ENCODE measurements around a stretch of chr2.

DNA sequence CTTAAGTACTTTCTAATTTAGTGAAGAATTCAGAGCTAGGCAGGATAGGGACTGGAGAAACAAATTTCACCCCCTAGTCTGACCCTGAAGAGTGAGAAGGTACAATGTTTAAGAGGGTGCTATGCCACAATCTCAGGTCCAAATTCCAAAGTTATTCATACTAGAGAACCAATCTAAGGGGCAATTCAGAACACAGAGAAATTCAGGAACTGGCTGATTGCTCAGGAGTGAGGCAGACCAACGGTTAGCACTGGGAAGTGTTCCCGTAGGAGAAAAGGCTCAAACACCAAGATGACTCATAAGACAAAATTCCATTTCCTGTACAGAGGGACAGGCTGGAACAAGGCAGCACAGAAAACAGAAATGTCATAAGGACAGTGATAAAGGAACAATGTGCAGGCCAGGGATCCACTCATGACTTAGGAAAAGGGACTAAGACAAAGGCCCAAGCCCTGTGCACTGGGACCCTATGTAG lies 54.2 kb downstream of the PDE1A start:
- RAMPAGE, total RNA = no peak

DNA sequence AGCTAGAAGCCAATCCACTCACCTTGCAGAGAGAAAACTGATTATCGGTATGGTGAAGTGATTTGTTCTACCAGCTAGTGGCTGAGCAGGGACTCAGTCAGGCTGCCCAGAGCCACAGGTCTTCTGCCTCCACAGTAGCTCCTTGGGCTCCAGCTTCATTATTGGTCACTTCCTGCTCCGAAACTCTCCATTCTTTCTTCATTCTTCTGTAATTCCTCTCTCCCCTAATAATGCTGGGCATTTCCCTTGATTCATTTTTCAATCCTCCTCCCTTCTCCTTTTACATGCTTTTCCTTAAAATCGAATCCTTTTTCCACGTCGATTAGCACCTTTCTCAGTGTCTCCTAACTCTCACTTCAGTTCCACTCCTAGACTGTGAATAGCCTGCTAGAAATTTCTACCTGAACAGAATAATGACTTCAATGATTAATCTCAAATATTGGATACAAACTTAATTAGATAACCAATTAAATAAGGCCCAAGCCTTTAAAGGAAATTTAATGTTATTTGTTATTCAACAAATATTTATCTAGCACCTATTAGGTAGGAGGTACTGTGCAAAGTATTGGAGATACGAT lies 17.9 kb downstream of the PDE1A start:
- RAMPAGE, total RNA = no peak

DNA sequence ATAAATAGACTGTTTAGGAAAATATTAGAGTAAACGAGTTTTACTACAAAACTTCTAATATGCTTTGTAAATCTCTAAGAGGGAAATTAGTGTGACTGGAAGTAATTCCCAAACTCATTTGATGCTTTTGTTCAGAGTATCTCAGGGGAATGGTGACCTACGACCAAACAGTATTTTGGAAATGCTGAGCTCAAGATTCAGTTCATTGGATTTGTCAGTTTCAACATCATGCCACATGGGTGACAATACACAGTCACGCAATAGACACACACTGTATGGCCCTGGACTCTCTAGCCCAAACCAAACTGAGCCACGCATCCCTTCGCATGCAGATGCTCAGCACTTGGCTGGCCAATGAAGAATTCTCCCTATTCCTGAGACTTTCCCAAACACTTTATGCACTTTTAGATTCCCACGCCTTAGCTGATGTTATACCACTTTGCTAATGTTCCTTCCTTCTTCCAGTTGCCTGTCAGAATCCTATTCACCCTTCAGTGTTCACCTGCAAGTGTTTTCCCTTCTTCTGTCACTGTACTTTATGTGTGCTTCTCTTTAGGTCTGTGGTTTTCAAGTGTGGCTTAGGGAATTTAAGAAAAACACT lies 10.0 kb downstream of the PDE1A start:
- RAMPAGE, total RNA = no peak

GRCh38 chr2:182867000-182867372 lies 549 bp upstream of the FRZB start:
- RAMPAGE, total RNA = no peak

GRCh38 chr2:182911094-182911404 lies 44.6 kb upstream of the FRZB start:
- RAMPAGE, total RNA = no peak

DNA sequence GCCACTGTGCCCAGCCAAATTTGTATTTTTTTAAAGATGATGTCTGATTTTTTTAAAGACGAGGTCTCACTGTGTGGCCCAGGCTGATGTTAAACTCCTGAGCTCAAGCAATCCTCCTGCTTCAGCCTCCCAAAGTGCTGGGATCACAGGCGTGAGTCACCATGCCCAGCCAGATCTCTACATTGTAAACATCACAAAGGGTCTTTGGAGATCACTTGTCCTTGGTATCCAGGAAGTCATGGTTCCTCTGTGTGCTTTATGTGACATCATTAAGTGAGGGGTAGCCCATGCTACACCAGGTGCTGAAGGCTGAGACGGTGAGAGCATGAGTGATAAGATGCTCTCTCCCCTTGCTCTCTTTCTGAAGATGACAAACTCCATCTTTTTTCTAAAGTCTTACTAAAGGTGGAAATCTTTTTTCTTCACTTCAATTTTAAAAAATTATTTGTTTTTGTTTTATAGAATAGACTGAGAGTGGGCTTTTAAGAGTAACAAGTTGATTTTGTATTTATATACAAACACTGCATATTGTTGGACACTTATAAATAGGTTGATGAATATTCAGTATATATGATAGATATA lies 6.9 kb upstream of the NUP35 start:
- RAMPAGE, total RNA = no peak

DNA sequence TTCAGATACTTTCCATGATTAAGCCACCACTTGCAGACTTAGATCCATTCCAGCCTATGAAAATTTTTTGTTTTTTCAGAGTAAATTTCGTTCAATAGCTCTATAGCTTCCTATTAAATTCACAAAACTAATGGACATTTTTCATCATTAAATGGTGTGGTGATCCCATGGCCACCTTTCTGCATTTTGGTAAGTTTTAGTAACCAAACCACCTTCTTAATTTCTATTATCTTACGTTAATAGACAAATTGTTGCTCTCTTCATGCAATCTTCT lies 356.2 kb upstream of the ZNF804A start:
- RAMPAGE, total RNA = no peak

GRCh38 chr2:186630461-186631198 lies 40.8 kb downstream of the ITGAV start:
- RAMPAGE, total RNA = no peak

DNA sequence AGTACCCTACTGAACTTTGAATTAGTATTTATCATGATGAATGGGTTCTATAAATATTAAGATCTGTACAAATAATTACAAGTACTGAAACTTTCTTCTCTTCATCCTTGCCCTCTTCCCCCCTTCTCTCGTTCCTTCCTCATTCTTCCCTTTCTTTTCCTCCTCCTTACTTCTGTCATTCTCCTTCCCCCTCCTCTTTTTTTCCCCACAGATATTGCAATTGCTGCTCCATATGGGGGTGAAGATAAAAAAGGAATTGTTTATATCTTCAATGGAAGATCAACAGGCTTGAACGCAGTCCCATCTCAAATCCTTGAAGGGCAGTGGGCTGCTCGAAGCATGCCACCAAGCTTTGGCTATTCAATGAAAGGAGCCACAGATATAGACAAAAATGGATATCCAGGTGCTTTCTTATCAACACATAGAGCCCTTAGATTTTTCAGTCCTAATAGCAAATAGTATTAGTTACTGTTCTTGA lies 47.3 kb upstream of the FAM171B start:
- RAMPAGE, total RNA = no peak

GRCh38 chr2:186677628-186678451 lies 16.0 kb upstream of the FAM171B start:
- RAMPAGE, total RNA = no peak

DNA sequence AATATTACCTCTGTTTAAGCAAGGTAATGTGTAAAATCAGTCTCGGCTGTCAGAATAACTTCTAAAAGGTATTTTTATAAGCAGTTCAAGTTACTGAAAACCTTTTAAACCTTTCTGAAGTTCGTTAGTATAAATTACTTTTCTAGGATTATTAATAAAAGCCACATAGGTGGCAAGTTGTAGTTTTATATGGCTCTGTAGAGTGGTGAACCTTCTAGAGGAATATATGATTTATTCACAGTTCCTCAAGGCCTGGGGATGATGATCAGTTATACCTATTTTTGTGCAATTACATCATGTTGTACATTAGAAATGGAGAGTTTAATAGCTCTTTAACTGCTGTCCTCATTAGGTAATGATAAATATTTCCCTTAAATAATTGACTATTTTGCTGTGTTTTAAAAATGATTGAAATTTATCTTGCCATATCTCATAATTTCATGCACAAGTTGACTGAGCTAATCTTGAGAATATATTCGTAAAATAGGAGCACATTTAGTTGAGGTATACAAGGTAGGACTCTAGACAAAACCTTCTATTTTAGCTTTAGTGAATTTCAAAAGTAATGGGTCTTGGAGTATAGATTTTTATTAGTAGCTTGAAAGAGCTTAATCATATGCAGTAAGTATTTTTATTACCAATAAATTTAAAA lies 15.3 kb upstream of the FAM171B start:
- RAMPAGE, total RNA = no peak

- RAMPAGE, total RNA = no peak
These were observed 36.6 kb upstream of the CALCRL start for GRCh38 chr2:187484686-187485069.

- RAMPAGE, total RNA = no peak
These were observed 33.9 kb downstream of the TFPI start for GRCh38 chr2:187520243-187520757.

GRCh38 chr2:187654610-187655043 lies 100.4 kb upstream of the TFPI start:
- RAMPAGE, total RNA = no peak

- RAMPAGE, total RNA = no peak
These were observed 168.2 kb upstream of the GULP1 start for GRCh38 chr2:188123283-188123982.

DNA sequence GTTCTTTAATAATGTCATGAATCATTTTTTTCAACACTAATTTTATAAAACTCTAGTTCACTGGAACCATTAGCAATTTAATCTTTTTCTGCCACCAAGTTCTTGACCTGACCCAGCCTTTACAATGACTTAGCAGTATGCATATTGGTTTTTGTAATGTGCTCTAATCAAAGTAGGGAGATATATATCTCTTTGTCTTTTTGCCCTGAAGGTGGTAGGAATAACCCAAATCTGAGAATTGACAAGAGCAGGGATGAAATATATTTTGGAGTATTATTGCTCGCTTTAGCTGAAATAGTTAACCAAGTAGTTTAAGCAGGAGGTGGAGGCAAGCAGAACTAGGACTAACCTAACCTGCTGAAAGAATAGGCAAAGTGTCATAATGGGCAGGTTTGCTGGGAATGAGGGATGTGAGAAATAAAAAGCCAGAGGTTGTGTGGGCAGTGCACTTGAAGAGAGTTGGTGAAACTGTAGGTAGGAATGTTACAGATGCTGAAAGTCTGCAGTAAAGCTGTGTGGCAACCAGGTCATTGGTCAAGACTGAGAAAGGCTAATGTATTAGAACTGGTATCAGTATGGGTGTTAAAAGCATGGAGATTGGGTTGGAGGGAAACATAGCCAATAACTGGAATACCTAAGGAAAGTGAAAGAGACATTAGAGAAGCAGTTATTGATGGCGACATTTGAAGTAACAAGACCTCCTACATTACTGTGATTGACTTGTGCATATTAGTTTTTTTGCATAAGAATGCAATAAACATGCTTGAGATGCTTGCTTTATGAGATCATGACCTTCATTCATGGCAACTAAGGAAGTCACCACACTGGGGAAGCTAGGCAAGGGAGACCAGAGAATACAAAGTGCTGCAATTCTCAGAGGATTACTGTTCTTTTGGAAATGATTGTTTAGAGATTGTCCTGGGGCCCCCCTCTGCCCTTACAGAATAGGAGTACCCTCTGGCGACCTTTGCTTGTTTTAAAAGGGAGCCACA lies 11.7 kb downstream of the GULP1 start:
- RAMPAGE, total RNA = no peak

DNA sequence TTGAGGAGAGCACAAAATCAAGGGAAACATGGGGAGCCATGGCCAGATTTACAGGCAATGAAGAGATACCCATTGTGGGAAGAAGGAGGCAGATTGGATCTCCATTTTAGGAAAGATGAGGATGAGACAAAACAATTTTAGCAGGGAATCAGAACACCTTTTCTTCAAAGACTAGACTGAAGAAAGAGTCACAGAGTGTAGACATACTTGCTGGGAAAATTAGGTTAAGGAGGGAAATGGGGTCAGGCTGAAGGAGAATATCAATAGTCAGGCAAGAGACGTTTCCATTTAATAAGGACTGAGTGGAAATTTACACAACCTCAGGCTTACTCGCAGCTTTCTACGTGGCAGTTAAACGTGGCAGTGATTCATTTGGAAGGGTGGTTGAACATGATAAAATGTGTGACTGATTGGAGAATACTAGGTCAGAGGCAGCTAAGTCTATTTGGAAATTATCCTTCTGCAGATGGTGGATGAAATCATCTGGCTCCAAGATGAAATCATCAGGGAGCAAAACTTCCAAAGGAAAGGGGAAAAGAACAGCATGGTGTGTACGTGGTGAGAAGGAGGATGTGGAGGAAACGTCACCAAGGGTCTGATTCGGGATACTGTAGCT lies 47.7 kb downstream of the COL3A1 start:
- RAMPAGE, total RNA = no peak

- RAMPAGE, total RNA = no peak
These were observed 30.5 kb upstream of the COL5A2 start for GRCh38 chr2:189210004-189210567.

GRCh38 chr2:189526760-189527751 lies 53.5 kb downstream of the SLC40A1 start:
- RAMPAGE, total RNA = no peak

DNA sequence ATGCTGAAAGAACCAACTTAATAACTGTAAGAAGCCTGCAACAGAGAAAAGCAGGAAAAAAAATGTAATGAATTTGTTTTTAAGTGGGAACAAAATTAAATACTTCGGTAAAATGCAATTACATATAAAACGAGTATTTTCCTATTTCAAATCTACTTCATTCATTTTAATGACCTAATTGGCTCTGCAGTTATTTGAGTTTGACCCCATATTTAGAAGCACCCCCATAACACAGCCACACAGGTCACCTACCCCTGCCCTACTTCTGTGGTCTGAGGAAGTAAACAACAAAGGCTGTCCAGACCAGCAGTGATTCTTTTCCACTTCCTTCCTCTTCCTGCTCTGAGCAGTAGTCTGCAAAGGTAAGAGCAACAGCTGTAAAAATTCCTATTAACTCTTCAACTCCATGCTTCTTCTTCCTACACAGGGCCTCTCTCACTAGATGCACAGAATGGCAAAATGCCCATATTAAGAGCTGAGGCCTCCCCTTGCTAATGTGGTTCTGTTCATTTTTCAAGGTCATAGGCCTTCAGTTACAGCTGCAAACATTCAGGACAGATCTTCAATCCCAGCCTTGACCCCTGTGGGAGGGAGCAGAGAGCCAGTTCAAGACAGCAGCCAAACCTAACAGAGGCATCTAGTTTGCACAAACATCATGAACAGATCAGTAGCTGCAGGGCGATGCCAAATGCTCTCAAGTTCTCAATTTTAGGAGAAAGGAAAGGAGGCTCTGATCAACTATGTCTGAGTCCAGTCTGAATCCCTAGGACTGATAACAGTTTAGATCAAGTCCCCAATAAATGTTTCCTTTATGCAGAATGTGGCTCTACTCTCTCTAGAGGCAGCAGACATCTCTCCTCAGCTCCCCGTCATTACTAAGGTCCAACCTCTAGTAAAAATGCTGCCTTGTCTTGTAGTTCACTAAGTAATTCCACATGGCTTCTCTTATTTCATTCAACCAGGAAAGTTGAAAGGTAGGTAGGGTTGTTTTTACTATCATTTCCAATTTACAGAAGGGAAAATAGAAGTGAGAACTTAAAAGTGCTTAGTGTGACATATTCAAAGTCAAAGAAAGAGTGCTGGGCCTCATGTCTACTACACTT lies 20.9 kb downstream of the SLC40A1 start:
- RAMPAGE, total RNA = no peak